Bronchus fibroblast of lung (primary cell): ENCODE measurements around a stretch of chr6.

GRCh38 chr6:129208081-129208770 is 325.3 kb downstream of the LAMA2 start:
- RAMPAGE, long total RNA, result no peak

DNA sequence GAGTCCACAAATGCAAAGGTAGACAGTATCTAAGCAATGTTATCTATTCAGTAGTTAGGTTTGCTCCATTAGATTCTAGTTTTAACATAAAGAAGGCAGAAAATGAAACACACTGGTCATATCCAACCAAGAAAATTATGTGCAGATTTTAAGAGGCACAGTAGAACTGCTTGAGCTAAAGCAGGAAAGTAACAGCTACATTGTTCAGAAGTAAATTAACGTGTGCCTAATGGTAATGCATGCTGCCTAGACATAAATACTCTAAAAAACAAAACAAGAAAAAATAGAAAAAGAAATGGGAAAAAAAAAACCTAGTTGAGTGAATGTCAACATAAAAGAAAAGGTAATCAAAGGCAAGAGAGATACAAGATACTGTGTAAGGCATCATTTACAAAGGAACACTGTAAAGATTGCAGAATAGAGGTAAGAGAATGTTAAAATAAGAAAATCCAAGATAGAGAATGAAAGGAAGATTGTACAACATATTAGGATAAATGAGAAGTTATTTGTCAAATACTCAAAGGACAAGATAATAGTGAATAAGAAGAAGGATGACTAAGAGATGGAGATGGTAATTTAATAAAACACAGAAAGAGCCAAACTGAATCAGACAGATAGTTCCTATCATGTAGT is 332.2 kb downstream of the ARHGAP18 start:
- RAMPAGE, long total RNA, result no peak

DNA sequence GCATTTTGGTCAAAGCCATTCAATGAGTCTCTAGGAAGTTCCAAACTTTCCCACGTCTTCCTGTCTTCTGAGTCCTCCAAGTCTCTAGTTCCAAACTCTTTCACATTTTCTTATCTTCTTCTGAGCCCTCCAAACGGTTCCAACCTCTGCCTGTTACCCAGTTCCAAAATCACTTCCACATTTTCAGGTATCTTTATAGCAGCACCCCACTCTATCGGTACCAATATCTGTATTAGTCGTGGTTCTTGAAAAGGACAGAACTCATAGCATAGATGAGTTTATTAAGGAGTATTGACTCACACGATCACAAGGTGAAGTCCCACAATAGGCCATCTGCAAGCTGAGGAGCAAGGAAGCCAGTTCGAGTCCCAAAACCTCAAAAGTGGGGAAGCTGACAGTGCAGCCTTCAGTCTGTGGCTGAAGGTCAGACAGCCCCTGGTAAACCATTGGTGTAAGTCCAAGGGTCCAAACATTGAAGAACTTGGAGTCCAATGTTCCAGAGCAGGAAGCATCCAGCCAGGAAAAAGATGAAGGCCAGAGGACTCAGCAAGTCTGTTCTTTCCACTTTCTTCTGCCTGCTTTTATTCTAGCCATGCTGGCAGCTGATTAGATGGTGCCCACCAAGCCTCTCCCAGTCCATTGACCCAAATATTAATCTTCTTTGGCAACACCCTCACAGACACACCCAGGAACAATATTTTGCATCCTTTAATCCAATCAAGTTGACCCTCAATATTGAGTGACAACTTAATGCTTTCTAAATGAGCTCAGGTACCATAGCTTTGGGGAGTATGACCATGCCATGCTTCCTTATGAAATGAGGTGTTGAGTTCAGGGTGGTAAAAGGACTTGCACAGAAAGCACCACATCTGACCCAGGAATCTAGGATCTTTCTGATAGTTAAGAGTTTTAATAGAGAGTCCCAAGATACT is 120.2 kb downstream of the ARHGAP18 start:
- RAMPAGE, long total RNA, result no peak

GRCh38 chr6:129671733-129672132 is 38.2 kb downstream of the ARHGAP18 start:
- RAMPAGE, long total RNA, result no peak

DNA sequence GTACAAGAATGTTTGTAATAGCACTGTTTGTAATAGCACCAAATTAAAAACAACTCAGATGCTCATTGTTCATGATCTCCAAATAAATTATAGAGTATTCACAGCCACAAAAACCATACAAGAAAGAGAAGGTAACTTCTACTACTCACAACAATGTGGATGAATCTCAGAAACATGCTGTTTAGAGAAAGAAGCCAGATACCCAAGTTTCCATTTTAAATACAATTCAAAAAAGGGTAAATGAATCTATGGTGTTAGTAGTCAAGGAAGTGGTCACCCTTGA is 90.8 kb downstream of the SAMD3 start:
- RAMPAGE, long total RNA, result no peak

DNA sequence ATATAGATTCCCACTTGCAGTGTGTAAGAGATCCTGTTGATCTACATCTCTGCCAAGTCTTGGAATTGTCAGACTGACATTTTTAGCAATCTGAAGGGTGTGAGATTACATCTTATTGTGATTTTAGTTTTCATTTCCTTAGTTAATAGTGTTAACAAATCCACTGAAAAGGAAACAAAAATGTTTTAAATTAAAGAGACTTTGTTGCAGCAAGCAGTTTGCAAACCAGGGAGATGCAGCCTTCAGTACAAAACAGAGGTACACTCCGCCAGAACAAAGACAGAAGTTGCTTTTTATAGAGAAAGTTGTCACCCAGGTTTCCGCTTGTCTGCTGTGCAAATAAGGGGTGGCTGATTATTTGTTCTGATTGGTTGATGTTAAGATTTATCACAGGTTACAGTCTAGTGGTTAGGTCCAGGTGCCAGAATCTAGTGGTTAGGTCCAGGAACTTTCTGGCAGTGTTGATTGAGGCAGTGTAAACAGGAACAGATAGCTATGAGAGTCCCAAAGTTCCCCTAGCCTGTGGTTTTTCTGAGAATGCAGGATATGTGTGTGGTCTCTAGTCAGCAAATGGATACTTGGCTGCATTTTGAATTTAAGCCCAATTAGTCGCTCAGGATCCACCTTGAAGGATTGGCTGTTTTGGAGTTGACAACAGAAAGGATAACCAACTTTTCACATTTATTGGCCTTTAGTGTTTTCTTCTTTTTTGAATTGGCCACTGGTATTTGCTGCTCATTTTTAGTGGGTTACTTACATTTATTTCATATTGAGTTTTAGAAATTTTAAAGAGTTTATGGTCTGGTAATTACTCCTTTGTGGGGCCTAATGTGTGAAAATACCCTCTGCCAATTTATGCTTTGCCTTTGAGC is 147.9 kb downstream of the TMEM200A start:
- RAMPAGE, long total RNA, result no peak

- RAMPAGE, long total RNA, result no peak
These were observed 849 bp downstream of the EPB41L2 start for GRCh38 chr6:131062072-131062719.

DNA sequence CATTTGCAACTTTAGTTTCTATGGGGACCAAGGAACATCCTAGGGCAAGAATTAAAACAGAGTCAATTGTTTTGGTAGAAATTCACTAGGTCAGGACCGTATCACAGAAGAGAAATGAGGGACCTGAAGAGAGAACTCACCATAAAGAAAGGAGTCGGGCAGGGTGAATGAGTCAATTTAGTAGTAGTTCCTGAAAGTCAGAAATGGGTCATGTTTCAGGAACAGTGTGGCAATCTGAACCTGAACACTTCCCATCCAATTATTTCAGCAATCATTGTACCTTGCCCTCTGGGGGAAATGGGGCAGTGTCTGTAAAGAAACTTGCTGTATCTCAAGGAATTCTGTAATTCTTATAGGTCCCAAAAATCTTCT is 5.4 kb upstream of the AKAP7 start:
- RAMPAGE, long total RNA, result no peak

DNA sequence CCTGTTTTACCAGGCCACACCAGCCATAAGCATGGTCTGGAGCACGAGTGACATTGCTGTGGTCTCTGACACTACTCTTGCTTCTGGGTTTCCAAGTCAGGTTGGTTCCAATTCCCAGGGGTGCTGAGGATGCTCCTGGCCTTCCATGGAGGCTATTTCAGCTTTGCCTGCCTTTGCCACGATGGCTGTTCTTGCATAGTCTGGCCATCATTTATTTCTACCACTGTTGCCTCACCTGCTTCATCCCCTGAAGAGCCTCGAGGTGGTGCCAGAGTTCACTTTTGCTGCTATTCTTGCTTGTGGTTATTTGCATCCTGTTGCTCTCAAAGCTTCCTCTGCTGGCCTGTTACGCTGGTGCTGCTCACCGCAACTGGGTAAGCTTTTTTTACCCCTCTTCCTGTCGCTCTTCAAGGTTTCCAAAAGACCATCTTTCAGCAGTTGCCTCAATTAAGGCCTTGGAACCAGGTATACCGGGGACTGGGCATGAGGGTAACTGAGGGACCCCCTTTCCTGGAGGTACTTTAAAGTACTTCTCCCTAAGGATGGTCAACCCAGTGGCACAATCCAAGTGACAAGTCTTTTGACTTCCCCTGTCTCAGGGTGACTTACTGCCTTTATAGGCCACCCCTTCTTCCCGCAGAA is 64.5 kb downstream of the AKAP7 start:
- RAMPAGE, long total RNA, result no peak

DNA sequence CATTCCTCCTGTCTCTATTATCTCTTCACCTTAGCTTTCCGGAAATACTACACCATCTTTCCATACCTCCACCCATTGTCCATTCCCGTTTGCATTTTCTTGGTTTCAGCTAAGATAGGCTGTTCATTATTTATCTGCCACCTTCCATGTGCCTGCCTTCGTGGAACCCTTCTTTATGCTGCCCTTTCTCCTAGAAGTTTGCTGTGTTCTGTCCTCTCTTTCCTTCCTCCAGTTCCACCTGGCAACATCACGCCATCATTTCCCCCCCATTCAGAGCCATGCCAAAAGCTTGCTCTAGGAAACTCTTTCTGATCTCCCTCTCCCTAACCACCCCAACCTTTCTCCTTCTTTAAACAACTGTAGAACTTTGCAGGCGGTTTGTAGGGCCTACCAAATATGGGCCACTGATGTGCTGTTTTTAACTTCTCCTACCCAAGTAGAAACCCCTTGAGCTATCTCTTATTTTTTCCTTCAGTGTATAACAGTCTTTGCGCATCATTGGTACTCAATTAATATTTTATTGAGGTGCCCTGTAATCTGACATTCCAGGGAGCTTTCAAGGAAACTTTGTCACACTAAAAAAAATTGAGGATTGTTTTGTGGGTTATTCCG is 38.5 kb downstream of the ENPP1 start:
- RAMPAGE, long total RNA, result no peak

DNA sequence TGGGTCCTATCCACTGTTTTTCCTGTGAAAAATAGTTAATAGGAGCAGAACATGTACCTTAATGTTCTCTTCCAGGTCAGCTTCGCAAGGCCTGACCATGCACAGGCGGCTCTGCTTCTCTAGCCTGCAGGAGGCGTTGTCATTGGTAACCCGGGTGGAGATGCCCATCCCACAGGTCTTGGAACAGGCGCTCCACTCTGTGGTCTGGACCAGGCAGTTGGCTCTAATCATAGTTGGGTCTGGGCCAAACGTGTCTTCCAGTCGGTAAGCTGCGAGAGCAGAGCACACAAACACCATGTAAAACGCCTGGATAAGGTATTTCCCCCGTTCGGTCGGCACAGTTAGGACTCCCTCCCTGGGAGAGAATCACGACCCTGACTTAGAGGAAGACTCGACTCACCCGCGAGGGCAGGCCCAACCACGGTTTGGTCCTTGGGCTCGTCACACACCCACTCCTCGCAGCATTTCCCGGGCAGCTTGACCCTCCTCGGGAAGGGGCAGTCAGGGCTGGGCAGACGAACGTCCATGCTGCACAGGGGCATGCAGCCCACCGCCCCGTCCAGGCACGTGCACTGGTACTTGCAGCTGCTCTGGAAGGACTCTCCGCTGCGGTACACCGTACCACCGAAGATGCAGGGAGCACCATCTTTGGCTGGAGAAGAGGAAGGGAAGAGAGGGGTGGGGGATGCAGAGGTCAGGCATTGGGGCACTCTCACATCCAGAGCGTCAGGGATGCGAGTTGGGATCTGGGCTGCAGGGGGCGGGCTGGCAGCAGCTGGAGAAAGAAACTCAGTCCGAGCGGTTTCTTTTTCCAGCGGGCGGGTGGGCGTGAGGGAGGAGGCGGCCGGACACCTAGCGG is 1.1 kb downstream of the CCN2 start:
- RAMPAGE, long total RNA, result no peak

GRCh38 chr6:132131328-132132184 is 180.4 kb upstream of the CCN2 start:
- RAMPAGE, long total RNA, result no peak

DNA sequence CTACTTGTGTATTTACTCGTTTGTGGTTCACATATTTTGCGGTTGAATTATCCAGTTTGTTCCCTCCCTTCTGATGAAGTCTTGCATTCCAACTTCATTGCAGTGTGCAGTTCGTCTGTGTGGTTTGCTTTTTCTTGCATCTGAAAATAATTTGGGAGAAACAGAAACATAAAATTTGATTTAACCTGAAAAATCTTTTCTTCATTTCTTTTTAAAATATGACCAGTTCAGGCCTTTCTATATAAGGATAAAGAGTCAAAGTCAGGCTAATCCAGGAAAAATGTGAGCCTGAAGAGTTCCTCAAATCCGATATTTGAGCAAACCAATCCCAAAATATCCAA is 202.2 kb upstream of the CCN2 start:
- RAMPAGE, long total RNA, result no peak

DNA sequence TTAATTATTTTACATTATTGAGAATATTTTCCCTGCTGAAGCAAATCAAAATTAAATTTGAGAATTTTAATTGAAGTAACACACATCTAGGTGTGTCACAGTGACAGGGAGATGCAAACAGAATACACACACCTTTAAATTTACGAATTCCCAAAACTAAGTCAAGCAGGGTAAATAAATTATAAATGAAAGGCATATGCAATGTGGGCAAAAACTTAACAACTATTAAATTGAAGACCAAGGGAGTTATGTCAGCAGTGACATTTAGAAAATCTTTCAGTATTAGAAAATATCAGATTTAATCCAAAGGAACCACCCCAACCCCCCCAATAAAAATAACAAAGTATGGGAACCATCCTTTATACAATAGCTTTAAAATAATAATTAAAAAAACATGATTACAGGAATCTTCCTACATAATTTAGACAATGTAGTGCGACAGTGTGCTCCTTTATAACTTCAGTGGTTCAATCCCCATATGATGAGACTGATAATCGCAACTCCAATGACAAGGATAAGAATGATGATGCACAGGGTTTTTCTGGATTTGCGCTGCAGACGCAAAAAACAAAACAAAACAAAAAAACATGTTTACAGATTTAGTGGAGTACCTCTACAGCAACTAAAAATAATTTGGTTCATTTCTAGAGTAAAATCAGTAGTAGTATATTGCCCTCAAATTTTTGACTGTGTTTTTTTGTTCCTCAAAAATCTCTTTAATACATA is 52.5 kb downstream of the STX7 start:
- RAMPAGE, long total RNA, result no peak

GRCh38 chr6:132491264-132491717 is 21.6 kb downstream of the STX7 start:
- RAMPAGE, long total RNA, result no peak

- RAMPAGE, long total RNA, result no peak
These were observed 5.9 kb upstream of the VNN1 start for GRCh38 chr6:132719654-132720322.

- RAMPAGE, long total RNA, result no peak
These were observed 20.7 kb upstream of the VNN1 start for GRCh38 chr6:132734279-132735265.

- RAMPAGE, long total RNA, result no peak
These were observed 128.8 kb downstream of the EYA4 start for GRCh38 chr6:133369982-133370327.

- RAMPAGE, long total RNA, result no peak
These were observed 265.9 kb upstream of the TCF21 start for GRCh38 chr6:133623080-133623432.

DNA sequence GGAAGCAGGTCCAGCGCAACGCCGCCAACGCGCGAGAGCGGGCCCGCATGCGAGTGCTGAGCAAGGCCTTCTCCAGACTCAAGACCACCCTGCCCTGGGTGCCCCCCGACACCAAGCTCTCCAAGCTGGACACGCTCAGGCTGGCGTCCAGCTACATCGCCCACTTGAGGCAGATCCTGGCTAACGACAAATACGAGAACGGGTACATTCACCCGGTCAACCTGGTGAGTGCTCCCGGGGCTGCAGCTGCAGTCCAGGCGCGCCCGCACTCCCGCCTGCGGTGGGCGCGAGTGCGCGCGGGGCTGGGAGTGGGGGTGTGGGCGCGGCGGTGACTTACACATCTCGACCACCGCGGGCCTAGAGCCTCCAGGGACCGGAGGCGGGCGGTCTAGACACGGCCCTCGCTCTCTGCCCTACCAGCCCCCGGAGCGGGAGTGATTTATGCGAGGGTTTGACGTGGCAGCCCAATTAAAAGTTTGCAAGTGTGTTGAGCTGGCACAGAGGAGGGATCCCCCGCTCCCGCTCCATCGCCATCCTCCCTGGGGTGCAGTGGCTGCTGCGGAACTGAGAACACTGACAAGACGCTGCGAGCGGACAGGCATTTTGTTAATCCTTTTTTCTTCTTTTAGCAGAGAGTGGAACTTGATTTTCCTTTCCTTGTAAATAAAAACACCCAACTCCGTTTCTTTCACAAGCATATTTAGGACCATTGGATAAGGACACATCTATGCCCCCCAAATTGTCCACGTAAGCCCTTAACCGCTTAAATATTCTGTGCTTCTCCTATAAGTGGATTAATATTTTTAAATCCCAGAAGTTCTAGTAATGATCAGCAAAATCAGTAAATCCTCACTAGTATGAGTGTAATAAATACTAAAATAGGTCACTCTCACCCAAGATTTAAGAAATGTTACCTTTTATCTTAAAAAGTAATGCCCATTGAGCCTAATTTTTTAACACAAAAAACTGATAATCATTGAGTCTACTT is 1.0 kb downstream of the TCF21 start:
- RAMPAGE, long total RNA, result no peak